ENCODE measurements around a stretch of chr3.

DNA sequence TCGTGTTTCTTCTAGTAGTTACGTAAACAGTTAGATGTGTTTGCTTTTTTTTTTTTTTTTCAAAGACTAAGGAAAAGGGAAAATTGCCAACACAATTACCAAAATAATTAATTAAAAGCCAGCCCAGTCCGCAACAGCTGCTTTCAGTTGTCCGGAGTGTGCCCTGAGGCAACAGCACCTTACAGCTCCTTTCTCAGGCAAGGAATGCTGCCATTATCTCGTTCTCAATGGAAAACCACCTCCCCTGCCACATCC, 129.2 kb upstream of the TSC22D2 start:
- PRO-cap: no peak

DNA sequence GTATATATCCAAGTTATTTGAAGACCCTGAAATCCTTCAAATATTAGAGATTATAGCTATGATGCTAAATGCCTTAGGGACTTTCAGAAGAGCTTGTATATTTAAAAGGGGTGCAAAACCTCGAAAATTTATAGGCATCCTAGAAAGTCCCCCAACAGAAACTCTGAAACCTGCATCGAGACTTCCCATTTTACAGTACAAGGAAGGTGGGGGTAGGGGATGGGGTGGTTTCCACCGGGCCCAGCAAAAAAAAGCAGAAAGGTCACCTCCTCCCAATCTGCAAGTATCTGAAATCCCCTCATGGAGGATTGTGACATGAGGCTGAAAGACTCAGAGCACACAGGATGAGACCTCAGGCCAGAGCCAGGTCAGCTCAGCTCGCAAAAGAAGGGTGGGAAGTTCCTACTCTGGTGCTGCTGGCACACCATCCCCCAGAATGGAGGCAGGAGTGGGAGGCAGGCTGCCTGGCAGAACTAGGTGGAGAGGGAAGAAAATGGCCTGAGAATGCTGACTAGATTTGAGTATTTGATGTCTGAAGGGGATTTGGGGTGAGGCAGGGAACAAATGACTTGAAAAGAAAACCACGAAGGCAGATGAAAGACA, 22.7 kb upstream of the TSC22D2 start:
- PRO-cap: unidirectional peak, plus-strand start at position 333 of the sequence

DNA sequence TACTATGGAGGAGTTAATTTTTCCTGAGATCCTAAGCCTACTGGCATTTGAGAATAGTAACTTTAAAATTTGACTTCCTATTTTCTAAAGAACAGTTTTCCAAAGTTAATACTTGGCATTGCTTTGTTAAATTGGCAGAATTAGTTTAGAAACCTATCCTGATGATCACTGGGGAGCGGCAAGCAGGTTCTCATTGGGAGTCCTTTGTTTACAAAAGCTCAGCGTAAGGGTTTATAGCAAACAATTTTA, 18.1 kb downstream of the TSC22D2 start:
- PRO-cap: unidirectional peak, plus-strand start at position 159 of the sequence

GRCh38 chr3:150603730-150604470, 779 bp downstream of the SELENOT start:
- PRO-cap: bidirectional peak, plus-strand start at chr3:150603900, minus-strand start at chr3:150603802; bidirectional peak, plus-strand start at chr3:150604108, minus-strand start at chr3:150604085

DNA sequence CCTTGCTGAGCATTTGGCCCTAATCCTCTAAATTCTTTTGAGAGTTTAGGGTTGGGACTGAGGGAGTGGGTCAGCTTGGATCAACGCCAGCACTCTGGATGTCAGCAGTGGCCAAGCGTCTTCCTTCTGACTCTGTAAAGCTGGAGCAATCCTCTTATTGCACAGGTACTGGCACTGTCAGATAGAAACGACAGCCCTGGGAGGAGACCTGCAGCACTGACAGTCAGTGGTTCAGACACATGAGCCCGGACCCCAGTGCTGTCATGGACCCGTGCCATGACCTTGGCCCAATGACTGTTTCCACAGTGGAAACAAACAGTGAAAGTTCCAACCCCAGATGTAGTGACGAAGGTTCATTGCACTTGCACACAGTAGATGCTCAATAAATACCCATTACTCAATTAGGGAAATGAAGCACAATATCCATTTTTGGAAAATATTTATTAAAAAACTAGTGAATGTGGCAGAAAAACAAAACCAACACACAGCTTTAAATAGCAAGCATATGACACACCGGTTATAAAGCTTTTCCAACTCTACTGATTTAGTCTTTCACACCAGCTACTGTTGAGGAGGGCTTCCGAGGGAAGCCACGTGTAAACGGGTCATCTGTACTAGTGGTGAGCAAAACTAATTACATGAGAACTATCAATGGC, 22.1 kb downstream of the SIAH2 start:
- PRO-cap: no peak

DNA sequence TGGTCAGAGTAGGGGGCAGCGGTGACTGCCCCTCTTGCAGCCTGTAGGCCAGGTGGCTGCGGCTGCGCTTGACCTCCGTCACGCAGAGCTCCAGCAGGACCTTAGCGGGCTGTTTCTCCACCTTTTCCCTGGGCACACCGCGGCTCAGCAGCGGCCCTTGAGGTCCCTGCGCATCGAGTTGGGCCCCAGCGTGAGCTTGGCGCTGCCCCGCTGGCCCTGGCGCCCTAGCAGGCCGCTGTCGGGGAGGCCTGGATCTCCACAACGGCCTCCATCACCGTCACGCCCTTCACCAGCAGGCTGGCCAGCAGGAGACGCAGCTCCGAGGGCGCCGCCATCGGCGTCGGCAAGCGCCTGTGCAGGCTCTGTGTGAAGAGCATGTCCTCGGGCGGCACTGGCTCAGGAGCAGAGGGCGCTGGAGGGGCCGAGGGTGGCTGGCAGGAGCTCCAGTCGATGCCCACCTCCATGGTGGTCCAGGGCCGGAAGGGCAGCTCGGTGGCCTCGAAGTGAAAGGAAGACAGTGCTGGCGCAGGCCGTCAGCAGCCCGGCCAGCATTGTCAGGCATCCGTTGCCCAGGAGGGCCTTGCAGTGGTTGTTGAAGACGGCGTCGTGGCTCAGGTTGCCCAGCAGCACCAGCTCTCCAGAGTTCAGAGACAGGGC, 16.2 kb upstream of the SIAH2 start:
- PRO-cap: unidirectional peak, plus-strand start at position 468 of the sequence

GRCh38 chr3:150972905-150973178, 315 bp upstream of the CLRN1 start:
- PRO-cap: no peak

DNA sequence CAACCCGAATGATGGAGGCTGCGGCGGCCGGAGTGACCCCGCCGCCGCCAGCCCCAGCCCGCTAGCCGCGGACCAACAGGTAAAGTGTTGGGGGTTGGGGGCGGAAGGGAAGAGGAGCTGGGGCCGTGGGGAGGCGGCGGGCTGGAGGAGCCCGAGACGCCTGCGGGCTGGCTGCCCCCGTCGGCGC, 287 bp downstream of the MED12L start:
- PRO-cap: no peak

- PRO-cap: unidirectional peak, minus-strand start at chr3:151155932
These were observed 47.3 kb downstream of the GPR171 start for GRCh38 chr3:151155697-151156215.

DNA sequence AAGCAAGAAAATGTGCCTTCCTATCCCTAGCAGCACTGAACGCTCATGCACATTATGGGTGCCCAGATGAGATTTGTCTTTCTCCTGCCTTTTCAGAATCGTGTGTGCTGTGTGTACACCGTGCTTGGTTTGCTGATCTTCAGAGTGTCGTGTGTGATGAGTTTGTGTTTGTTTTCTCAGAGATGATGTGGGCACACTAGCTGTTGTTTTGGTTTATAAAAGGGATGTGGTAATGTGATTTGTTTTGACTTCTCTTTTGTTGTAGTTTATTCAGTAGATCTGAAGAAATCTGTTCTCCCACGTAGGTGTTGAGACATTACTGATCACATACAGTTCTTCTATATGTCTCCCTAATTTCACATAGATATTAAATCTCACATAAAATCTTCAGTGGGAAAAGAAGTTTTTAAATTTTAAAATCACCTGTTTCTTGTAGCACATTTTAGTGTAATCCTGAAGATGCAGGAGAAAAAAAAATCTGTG, 19.6 kb downstream of the GPR171 start:
- PRO-cap: no peak

DNA sequence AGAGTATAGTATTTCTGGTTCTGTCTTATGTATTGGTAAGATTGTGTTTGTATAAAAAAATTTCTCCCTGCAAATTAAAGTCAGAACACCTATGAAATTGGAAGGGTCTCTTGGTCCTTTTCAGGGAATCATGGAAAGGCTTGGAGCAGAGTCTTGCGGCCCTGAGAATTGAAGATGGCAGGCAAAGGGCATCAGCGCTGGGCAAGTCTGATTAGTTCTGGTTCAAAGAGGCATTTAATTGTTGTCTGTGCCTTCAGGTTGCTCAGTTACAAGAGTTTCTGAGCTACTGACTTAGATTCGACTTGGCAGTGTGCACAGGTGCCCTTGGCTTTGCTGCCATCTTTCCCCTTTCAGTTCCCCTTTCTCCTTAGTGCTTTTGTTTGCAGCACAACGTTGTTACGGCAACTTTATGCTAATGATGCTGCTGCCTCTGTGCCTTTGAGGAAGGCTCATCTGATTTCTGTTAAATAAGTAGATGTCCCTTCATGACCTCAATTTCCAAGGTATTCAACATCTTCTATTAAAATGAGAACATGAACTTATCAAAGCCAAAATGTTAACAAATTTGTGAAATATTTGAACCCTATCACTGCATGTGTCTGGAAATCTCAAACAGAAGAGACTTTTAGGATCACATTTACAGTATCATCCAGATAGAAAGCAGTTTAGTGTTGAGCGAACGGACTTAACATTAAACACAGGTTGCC, 12.4 kb downstream of the P2RY14 start:
- PRO-cap: bidirectional peak, plus-strand start at position 463 of the sequence, minus-strand start at position 209 of the sequence

- PRO-cap: no peak
These were observed 16.0 kb downstream of the GPR87 start for GRCh38 chr3:151300737-151300977.

GRCh38 chr3:151445289-151446005, 15.4 kb downstream of the IGSF10 start:
- PRO-cap: no peak

- PRO-cap: no peak
These were observed 70.4 kb upstream of the IGSF10 start for GRCh38 chr3:151531235-151531640.

DNA sequence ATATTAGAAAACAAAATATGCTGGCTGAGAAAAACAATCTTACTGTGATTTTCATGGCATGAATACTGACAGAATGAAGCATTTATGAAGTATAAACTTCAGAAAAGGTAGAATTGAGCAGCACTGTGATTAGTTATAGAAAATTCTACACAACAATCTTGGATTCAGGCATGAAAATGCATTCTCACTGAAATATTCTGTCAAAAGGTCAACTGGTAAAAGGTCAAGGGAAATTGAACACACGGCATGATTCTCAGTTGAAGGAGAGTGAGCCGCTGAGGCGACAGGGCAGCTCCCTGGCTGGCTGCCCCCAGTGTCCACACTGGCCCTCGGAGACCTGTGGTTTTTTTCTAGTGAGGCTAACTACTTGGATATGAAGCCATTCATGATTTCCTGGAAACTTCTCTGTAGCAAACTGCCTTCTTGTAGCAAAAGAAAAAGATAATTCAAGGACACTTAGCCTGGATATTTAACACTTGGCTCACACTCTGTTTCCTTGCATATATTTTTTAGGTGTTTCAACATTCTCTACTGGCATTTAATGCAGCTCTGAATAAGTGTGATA, 37.2 kb downstream of the AADACL2 start:
- PRO-cap: unidirectional peak, plus-strand start at position 256 of the sequence; unidirectional peak, minus-strand start at position 324 of the sequence

DNA sequence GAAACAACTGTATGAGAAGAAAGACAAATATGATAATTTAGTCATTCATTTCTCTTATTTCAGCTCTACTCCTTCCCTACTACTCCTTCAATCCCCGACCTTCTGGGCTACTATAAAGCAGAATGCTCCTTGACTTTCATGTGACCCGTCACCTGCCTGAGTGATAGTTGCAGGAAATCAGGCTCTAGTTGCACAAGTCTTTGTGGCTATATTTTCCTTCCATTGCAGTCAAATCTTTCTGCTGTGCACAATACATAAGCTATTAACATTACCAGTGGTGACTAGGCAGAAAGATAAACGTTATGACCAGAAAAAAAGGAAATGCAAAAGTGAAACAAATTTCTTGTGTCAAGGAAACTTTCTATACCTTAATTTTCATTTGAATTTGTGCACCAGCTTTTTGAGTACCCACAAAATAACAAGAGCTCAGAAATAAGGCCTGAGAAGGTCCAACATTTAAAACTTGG, 2.3 kb downstream of the SUCNR1 start:
- PRO-cap: no peak

DNA sequence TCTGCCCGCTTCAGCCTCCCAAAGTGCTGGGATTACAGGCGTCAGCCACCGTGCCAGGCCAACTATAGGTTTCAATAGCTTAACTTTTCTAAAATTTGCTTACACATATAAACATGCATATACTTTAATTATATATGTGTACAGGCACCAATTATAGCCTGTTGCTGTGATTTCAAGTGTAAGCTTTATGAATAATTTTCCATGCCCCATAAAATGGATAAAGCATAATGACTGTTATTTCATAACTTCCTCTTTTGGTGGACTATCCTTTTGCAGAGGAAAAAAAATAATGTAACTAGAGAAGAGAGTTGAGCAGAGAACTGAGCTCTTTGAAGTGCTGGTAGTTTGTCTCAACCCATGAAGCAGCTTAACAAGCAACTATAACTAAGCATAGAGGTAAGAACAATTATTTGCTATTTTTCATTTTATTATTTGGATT, 24.7 kb upstream of the MBNL1 start:
- PRO-cap: unidirectional peak, plus-strand start at position 298 of the sequence

DNA sequence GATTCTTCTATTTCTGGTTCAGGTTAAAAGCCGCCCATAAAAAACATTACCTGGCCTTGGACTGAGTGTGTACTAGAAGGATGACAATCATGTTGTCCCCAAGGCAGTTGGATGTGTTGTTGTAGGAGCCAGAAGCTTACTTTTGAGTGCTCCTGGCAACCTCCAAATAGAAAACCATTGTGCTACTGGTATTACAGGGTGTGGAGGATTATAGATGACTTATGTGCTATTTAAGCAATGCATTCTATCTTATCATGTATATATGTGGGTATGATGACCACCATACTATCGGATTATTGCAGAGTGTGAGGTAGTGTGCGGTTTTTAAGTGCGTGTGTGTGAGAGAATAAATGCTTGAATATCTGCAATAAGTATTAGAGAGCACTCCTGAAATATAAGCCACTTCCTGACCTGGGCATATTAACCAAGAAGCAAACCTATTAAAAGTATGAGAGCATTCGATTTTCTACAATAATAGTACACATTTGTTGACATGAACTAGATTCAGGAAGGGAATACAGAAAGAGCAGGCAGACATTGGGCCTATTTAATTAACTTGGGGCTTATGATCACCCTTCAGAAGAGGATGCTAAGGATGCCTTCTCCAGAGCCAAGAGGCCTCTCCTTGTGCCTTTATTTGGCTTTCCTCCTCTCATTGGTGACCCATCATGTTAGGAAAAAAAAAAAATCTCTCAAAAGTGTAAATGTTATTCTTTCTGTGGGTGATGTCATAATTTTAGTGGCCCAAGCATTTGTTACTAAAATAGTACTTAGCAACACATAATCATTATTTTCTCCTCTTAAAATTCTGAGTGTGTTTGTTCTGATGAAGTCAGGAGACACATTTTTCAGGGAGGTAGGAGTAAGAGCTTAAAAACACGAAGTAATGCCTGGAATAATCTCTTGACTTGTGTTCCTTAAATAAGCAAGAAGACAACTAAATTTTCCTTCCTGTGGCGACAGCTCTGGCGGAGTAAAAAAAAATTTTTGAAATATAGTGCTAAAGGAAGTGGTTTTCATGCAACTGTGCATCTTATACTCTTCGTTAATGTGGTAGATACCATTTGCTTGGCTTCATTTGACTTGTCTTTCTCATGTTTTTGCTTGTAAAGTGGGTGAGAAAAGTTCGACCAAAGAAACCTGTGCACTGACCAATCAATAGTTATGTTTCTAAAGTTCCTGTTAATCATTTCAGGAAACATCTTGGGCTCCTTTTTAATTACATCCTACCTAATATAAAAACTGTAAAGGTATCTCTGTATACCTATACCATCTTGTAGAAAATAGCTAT, 11.5 kb upstream of the MBNL1 start:
- PRO-cap: bidirectional peak, plus-strand start at position 1,064 of the sequence, minus-strand start at position 967 of the sequence

- PRO-cap: bidirectional peak, plus-strand start at chr3:152269675, minus-strand start at chr3:152269546
These were observed 665 bp downstream of the MBNL1 start for GRCh38 chr3:152269416-152269771.

DNA sequence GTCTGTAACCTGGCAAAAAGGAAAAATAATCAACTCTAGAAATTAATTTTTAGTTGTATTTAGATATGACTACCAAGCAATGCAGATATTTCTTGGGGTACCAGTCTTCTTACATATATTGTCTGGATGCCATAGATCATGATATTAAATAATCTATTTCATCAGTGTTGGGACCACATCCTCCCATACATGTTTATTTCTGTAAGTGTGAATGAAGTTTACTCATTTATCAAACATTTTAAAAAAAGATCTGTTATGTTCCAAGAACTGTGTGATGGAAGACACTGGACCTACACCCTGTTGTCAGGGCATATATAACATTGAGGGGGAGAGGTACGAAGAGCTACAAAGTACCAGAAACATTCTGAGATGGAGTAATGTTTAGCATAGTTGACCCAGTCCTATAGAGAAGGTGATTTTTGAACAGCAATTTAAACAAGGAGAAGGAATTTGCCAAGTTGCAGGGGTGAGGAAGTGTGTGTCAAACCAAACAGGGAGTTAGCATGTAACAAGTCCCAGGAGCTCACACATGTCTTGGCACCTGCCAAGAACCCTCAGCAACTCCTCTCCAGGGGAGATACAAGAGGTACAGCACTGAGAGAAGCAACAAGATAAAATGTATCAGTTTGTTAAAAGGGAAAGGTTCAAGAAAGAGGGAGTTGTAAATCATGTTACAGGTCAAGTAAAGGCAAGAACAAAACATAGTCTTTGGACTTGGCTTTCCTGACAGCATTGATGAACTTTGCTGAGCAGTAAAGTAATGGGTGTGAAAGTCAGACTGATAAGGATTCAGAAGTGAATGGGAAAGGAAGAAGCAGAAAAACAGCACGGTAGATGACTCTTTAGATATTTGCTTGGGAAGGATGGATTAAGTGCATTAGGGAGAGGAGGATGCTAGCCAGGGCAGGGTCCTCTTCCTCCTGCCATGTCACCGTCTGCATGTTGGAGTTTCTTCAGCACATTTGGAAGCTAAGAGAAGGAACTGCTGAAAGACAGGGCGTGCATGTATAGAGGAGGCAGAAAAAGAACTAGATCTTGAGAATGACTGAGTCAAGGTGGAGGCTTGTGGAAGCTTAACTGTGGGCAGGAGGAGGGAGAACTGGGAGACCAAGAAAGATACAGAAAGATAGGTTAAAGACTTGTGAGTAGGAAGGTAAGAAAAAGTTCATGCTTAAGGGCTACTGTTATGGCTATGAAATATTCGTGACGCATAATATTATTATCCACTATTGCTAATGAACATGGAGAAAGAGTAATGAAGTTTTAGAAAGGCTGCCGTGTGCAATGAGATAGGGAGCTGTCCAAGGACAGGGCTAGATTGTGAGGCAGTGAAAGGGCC, 27.0 kb downstream of the MBNL1 start:
- PRO-cap: no peak

Data from vermiform appendix (tissue), 1 donor.